ENCODE measurements around a stretch of chr21.

- PRO-cap, result bidirectional peak, plus-strand start at chr21:41665255, minus-strand start at chr21:41665035
These were observed 101.9 kb downstream of the RIPK4 start for GRCh38 chr21:41664921-41665449.

DNA sequence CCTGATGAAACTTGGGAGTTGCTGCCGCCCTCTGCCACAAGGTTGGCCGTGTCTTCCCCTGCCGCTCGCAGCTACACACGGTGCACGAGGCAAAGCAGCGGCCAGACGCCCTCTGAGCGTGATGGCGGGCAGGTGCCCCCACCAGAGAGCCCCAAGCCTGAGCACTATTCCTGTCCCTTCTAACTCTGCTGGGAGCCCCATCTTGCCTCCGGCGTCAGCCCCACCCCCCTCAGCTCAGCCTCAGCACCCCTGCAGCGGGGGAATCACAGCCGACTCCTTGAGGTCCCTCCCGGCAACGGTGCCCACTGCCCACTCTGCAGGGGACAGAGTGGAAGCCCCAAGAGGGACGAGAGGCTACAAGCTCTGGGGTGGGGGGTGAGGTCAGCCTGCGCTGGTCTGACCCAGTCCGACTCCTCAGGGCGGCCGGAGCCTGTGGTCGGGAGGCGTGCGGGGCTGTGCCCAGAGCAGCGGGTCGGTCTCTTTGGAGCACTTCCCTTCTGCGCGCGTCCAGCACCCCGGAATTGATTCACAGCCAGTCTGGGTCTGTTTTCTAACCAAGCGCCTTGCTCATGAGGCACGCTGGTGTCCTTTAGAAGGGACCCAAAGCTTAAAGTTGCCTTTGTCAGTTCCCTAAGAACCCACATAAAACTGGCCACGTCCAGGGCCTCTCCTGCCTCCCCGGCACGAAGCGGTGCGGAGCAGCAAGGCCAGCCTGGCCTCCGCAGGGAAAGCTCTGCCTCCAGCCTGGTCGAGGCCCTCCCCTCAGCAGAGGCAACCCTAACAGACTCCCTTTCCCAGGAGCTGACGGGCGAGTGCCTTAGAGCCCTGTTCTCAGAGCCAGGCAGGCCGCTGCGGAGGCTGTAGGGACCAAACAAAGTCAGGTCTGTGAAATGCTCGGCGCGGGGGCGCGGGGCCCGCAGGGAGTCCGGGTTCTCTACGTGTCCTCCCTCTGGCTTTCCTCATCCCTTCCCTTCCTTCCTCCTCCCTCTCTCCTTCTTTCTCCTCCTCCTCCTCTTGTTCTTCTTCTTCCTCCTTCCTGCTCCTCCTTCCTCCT is 41.1 kb downstream of the RIPK4 start:
- PRO-cap, result no peak

DNA sequence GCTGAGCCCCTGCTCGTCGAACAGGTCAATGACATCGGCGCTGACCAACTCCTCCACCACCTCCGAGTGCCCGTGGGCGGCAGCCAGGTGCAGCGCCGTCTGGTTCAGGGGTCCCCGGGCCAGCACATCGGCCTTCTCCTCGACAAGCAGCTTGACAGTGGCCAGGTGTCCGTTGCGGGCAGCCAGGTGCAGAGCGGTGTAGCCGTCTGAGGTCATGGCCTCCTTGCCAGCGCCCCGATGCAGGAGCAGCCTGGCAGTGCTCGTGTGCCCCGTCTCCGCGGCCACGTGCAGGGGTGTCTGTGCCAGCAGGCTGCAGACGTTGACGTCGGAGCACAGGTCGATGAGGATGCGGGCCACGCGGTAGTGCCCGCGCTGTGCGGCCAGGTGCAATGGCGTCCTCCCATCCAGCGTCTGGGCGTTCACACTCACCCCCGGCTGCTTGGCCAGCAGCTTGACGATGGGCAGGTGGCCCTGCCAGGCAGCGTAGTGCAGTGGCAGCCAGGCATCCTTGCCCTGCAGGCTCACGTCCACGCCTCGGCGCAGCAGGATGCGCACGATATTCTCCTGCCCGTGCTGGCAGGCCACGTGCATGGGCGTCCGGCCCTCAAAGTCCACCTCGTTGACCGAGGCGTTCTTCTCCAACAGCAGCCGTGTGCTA is 25.7 kb downstream of the RIPK4 start:
- PRO-cap, result no peak

DNA sequence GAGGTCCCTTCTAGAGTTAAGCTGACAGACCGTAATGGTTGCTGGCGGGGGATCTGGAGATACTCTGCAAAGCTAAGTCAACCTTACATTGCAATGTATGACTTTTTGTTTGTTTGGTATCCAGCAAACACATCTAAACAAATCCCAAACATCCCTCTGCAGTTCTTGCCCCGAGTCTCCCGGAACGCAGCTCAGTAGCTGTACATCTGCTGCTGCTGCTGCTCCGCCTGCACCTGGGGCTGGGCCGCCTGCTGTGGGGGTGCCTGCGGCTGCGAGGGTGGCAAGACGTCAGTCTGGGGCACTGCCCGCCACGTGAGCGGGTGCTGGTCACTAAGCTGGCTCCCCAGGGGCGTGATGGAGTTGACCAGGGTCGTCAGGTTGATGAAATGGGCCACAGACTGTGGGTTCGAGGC is 34.2 kb upstream of the RIPK4 start:
- PRO-cap, result no peak

- PRO-cap, result no peak
These were observed 9.6 kb upstream of the PRDM15 start for GRCh38 chr21:41888290-41889593.

DNA sequence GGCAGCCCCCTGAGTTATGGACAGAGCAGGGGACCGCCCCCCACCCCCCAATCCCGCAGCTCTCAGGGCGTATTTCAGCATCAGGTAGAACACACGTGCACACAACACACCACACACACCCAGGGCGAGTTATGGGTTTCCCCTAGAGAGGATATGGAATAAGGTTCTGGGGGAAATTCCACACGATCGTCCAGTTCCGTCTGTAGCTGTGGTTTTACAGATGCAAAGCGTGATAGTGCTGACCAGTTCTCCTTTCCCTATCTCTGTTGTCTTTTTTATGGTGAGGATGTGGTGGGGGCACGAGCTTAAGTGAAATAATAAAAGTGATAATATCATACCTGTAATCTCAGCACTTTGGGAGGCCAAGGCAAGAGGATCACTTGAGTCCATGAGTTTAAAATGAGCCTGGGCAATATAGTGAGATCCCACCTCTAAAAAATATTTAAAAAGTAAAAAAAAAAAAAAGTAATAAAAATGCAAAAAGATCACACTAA is 25.1 kb downstream of the C2CD2 start:
- PRO-cap, result no peak

- PRO-cap, result no peak
These were observed 17.5 kb downstream of the ZBTB21 start for GRCh38 chr21:41992352-41993353.

DNA sequence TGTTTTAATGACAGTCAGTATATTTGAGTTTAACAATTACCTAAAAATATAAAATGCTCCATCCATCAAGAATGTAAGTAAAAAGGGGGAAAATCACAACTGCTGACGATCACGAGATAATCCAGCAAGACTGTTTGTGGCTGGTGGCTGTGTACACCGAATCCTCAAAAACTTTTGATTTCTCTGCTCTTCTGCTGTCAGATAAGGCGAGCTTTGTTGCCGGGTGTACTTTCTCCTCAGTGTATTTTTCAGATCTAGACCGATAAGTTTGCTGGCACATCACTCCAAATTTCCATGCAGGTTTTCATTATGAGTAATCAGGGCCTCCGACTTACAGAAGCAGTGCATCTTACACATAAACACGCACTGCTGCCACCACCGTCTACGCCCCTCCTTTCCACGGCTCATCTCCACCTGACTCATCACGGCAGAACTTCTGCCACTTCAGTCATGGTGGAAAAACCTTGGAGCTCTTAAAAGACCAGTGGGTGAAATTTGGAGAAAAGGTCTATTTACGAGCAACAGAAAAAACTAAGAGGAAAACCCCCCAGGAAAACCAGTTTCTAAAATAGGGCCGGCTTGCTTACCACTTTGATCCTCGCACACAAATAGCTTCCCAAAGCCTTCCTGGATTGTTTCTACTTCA is 7.7 kb downstream of the ZBTB21 start:
- PRO-cap, result no peak

DNA sequence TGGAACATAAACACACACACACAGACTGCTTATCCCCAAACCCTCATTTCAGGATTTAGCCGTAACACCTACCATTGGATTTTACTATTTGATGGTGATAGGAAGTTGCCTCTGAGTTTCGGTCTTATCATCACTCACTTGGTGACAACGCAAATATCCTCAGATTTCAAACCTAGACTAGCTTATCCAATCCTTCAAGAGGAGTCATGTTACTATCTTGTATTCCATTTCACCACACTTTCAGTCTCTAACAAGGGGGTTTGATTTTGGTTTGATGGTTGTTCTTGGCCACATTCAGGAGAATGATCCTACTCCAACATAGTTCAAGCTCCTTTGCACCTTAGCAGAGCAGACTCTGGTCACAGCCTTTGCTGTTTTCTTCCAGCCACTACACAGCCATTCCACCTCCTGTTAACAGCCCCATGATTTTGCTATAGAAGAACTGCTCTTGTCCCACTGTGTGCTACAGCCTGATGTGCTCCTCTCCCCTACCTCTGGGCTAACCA is 5.3 kb downstream of the ZBTB21 start:
- PRO-cap, result no peak

GRCh38 chr21:42062174-42063039 is 8.7 kb upstream of the UMODL1 start:
- PRO-cap, result no peak

GRCh38 chr21:42063046-42063502 is 8.0 kb upstream of the UMODL1 start:
- PRO-cap, result no peak

DNA sequence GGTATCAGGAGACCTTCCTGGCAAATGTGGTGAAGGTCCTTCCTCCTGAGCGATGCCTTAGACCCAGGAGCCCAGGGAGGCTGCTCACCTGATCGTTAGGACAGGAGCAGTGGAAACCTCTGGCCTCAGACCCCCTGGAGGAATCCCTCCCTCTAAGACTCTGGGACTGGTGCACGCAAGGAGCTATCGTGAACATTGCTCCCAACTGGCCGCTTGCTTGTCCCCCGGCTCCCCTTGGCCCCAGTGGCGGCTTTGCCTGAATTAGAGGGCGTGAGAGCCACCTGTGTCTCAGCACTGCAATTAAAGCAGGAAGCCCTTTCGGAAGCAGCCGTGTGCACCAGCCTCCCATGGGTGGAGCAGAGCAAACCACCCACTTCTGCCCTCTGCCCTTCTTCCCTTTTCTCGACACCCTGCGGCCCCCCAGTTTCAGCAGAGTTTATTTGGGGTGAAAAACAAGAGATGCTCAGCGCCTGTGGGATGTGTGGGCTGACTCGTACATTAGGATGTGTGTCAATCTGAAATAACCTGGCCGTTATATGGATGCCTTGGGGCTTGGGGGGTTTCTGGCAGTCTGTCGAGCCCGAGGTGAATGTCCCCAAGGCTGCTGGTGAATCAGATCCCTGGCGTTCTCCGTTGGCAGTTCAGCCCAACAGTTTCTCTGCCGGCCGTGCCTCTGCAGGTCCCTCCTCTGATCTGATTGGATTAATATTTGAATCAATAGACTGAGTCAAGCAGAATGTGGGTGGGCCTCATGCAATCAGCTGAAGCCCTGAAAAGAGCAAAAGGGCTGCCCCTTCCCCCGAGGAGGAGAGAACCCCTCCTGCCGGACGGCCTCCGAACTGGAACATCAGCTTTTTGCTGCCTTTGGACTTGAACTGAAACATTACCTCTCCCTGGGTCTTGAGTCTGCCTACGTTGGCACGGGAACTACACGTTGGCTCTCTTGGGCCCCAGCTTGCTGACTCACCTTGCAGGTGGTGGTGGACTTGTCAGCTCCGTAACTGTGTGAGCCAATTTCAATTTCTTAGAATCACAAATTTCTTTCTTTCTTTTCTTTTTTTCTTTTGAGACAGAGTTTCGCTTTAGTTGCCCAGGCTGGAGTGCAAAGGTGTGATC is 7.3 kb upstream of the UMODL1 start:
- PRO-cap, result no peak

- PRO-cap, result no peak
These were observed 10.1 kb downstream of the UMODL1 start for GRCh38 chr21:42081188-42081624.

GRCh38 chr21:42101360-42101579 is 30.2 kb downstream of the UMODL1 start:
- PRO-cap, result no peak

DNA sequence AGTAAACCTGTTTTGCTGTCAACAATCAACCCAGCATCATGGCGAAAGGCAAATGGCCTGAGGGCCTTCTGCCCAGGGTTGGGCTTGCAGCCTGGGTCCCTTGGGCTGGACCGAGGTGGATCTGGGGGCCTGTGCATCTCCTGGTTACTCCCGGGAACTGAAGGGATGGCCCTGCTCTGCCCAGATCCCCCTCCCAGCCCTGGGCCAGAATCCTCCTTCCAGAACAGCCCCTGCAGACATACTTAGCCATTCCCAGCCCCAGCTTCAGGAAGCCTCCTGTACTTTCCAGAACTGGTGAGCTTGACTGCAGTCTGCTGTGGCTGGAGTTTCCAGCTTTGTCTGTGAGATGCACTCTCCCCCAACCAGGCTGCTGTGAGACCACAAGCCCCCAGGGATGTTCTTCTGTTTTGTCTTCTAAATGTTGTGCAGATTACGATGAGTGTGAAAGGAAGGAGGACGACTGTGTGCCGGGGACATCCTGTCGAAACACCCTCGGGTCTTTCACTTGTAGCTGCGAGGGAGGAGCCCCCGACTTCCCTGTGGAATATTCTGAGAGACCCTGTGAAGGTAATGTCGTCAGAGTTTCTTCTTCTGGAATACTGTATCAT is 49.6 kb downstream of the UMODL1 start:
- PRO-cap, result no peak

- PRO-cap, result no peak
These were observed 30.7 kb upstream of the ABCG1 start for GRCh38 chr21:42188122-42188754.

- PRO-cap, result no peak
These were observed 26.4 kb downstream of the ABCG1 start for GRCh38 chr21:42245302-42245821.

DNA sequence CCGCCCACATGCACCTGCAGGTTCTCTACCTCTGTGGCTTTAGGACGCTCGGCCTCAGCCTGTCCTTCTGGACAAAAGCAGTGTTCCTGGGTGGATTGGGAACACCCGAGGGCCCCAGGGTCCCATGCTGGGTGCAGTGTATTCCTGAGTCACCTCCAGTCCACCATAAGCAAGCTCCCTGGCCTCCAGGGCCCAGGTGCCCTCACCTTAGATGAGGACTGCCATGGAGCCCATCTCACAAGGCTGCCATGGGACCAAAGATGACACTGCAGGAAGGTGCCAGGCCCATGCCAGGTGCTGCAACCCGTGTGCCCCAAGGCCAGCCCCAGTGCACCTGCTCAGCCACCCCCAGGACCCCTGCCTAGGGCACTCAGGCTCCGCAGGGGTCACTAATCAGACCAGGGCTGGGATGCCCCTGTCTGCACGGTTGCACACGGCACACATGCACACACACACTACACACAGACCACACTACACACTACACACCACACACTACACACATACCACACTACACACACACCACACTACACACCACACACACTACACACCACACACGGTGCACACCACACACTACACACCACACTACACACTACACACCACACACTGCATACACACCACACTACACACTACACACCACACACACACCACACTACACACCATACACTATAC is 22.9 kb downstream of the TFF3 start:
- PRO-cap, result no peak

DNA sequence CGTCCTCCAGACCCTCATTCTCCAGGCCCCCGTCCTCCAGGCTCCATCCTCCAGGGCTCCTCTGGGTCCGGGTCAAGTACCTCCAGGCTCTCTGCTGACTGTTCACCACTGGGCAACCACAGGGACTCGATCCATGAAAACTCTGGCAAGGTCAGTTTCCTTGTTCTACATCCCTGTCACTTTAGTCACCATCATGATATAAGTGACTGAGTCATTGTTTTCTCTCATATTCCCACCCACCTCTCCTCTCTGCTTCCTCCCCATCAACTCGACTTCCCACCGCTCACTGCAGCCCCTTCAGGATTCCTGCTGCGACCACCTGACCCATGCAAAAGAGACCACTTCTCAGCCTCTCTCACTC is 1.5 kb upstream of the TFF2 start:
- PRO-cap, result no peak

DNA sequence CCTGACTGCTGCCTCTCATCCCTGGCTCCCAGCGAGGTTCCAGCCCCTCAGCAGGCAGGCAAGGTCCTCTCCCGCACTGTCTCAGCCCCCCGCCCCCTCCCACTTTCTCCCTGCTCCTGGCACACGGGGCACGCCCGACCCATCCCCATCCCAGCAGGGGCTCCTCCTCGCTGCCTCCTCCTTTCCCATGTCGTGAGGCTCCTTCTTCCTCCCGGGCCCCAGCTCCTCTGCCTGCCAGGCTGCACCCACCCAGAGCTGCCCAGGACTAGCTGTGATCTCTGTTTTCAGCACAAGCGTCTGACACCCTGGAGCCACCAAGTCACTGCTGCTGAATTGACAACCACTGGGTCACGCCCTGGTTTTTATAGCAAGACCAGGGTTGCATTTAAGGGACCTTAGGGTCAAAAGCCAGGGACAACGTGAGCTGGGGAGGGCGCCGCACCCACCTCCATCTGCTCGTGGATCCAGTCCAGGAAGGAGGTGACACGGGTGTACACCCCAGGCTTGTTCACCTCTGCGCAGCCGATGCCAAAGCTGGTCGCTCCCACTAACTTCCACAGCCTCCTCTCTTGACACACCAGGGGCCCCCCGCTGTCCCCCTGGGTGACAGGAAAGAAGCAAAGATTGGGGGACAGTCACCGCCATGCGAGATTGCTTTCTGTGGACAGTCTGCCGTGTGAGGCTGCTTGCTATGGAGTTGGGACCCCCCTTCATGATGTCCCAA is 9.1 kb upstream of the TFF1 start:
- PRO-cap, result no peak

Data from tibial artery (tissue), 1 donor.